A172 (cell line): ENCODE measurements around a stretch of chr2.

DNA sequence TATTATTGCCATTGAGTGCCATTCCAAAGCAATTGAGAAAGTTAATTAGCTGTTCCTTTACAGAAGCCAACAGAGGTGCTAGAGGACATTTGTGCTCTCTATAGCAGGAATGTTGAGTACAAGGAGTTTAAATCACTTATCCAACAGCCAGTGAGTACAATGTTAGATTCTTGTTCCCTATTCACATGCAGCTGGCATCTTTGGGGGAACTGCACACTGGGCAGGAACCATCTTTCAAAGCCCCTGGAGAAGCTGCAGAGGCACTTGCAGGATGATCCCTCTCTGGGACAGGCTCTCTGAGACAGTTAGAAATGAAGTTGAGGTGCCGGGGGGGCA is 9.3 kb upstream of the MRPL33 start:
- RAMPAGE, long total RNA = no peak

DNA sequence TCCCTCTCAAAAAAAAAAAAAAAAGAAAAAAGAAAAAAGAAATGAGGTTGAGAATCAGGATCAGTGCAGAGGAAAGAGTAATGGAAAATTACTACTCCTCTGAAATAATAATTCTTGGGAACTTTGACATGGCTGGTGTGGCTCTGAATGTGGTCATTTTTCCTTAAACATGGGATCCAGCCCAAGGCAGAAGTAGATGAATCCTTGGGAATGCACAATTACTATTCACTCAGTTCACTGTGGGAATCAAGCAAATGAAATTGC is 8.8 kb upstream of the MRPL33 start:
- RAMPAGE, long total RNA = no peak

- RAMPAGE, long total RNA = no peak
Observed at GRCh38 chr2:27798774-27799607, 27.5 kb downstream of the MRPL33 start.

DNA sequence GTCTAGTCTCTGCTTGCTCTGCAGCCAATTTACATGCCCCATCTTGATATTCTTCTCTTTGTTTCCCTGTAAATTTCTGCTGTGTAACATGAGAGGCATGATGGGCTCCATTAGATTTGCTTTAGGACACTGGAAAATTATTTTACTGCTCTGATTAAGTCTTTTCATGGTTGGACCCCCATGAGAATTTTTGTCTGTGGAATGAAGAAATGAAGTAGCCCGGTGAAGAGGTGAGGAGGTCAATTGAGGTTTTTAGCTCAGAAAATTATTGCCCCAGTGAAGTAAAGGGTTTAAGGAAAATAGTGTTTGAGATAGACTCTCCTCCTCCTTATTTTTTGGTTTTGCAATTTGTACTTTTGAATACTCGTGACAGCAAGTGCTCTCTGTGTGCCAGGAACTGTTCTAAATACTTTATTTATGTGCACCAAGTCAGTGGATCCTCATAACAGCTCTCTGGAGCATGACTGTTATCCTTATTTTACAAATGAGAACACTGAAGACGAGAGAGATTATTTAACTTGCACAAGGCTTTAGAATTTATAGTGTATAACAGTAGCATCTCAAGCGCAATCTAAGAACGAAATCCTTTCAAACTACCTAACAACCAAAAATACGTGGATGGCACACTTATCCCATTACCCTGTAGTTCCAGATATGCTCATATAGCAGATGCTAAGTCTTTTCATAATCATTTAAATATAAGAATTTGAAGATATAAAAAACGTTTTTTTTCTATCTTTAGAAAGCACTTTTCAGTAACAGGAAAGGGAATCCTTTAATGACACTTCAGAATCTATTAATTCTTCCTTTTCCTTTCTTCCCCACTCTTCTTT is 24.6 kb downstream of the BABAM2 start:
- RAMPAGE, long total RNA = no peak

GRCh38 chr2:28185138-28185622 is 207.5 kb upstream of the FOSL2 start:
- RAMPAGE, long total RNA = no peak

DNA sequence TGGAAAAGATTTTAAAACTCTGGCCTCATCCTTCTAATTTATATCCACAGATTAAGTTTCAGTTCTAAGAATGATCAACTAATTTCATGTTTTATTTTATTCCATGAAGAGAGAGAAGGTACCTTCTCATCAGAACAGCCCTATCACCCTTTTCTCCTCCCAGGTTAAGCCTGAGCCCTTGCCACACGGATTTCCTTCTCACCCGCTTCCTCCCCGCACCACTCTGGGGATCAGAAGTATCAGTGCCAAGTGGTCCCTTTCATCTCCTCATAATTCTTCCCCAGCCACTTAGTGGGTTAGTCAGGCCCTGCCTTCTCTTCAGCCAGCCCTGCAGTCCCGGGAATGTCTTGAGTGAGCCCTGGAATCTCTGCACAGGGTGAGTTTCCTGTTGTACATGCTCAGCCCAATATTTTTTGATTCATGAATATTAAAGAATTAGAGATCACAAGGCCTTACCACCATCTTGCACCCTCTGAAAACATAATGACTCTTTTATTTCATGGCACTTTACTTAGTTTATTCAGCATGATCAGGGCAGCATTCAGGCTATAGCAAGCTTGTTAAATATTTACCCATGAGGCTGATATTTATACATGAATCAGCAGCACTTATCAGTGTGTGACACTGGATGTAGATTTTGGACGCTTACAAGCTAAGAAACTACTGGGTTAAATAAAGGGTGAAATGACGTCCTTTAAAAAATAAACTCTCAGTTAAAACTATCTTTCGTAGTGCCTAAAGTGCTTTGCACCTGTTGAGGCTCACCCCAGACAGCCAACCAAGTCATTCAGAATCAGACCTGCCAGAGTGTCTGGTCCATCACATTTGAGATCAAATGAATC is 159.5 kb upstream of the FOSL2 start:
- RAMPAGE, long total RNA = no peak

DNA sequence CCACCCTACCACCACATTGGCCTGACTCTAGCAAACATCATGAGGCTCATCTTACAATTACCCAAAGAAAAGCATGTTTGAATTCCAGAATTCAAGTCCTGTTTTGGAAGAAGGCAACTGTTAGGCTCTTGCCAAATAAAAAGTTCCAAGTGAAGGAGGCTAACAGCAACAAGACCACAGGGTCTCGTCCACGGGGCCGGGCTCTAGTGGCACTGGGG is 64.3 kb upstream of the FOSL2 start:
- RAMPAGE, long total RNA = no peak

DNA sequence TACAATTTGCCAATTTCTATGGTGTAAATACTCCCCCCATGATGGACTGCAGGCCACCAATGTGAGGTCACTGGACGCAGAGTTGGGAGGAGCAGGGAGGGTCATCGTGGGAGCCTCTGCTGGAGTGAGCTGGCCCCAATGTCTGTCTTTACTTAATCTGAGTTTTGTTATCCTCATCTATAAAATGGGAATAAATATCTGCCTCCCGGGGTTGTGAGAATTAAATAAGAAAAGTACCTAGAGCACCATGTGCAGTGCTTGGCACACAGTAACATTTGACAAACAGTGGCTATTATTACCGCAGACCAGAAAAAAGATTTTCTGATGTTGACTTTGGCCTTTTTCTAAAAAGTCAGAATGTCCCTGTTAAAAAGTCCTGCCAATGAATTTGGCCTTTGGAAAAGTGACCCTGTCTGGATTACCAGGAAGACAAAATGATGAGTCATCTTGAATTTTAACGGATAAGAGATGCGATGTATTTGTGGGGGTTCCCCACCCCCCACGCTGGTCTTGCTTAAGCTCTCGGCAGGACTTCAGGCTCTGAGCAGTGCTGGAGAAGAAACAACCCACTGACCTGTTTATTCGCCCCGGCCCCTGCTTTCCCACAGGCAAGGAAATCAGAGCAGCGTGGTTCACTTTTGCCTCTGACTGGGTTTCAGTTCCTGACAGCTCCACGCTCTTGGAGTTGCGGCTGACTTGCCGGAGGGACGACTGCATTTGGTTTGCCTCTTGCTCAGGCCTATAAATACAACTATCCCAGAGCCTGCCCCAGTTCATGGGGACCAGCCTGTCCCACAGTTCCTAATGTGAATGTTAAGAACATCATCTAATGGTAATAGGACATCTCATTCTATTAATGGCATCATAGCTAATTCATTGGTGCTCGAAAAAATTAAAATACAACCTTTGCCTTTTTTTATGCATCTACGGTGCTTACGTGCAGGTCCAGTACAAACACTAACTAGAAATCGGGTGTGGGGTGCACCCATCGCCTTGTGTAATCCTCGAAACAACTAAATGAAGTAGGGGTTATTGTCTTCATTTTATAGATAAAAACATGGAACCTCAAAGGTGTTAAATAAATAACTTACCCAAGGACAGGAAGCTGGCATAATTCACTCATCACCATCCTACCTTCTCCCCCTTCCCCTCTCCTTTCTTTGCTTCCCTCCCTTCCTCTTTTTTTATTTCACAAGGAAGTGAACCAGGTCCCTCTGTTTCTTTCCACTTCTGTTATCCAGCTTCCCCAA is 50.1 kb upstream of the FOSL2 start:
- RAMPAGE, long total RNA = no peak

DNA sequence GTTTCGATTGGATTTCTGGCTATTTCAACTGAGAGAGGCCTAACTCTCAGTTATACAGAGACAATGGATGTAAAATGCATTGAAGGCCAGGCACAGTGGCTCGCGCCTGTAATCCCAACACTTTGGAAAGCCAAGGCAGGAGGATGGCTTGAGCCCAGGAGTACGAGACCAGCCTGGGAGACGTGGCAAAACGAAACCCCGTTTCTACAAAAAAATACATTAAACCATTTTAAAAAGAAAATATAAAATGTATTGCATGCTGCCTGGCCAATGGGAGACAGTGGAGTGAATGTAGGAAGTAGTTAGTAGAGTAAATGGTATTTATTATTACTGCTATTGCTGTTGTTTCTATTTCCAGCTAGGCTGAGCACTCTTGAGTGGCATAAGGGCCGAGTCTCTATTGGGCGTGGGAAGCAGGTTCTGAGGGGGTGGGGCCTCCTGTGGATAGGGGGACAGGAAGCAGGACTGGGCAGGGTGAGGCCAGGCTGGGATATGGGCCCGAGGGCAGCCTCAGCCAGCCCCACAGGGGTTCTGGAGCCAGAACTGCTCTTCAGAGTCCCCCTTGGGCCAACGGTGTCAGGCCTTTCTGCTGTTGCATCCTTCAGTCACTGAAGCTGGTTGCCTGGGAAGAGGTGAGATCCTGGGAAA is 26.9 kb upstream of the FOSL2 start:
- RAMPAGE, long total RNA = no peak

DNA sequence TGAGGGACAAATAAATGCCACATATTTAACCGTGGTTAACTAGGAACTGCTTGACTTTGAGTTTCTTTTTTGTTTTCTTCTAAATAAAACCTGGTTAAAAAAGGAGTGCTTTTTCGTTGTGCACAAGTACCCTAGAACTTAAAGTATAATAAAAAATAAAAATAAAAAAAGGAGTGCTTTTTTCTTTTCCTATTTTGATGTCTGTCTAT is 4.3 kb downstream of the FOSL2 start:
- RAMPAGE, long total RNA = no peak

- RAMPAGE, long total RNA = no peak
Observed at GRCh38 chr2:28399306-28399703, 6.6 kb downstream of the FOSL2 start.

- RAMPAGE, long total RNA = no peak
Observed at GRCh38 chr2:28400448-28400974, 7.9 kb downstream of the FOSL2 start.

- RAMPAGE, long total RNA = no peak
Observed at GRCh38 chr2:28420369-28420993, 27.8 kb downstream of the FOSL2 start.

DNA sequence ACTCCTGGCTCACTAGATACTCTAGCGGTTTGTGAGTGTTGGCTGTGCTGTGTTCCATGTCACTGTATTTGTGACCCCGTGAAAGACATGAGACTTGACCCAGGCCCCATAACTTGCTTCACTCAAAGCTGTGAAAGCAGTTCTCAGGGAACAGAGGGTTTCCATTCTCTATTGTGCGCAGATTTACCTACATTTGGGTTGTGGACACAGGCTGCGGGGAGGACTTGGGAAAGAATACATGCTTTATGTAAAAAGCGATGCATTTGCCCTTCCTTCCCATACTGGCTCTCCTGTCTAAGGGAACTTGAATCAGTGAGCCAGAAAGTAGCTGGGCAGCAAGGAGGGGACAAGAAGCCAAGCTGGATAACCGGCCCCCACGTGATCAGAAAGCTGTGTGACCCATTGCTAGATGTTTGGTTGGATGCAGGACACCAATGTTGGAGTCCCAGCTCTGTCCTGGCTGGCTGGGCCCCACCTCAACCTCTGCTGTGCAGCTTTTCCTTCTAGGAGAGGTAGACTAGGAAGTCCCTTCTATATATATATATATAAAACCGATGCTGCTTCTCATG is 52.3 kb downstream of the PLB1 start:
- RAMPAGE, long total RNA = no peak

GRCh38 chr2:28583742-28584708 is 88.2 kb downstream of the PLB1 start:
- RAMPAGE, long total RNA = no peak

DNA sequence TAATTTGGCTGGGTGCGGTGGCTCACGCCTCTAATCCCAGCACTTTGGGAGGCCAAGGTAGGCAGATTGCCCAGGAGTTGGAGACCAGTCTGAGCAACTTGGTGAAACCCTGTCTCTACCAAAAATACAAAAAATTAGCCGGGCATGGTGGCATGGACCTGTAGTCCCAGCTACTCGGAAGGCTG is 127.8 kb downstream of the PLB1 start:
- RAMPAGE, long total RNA = no peak

DNA sequence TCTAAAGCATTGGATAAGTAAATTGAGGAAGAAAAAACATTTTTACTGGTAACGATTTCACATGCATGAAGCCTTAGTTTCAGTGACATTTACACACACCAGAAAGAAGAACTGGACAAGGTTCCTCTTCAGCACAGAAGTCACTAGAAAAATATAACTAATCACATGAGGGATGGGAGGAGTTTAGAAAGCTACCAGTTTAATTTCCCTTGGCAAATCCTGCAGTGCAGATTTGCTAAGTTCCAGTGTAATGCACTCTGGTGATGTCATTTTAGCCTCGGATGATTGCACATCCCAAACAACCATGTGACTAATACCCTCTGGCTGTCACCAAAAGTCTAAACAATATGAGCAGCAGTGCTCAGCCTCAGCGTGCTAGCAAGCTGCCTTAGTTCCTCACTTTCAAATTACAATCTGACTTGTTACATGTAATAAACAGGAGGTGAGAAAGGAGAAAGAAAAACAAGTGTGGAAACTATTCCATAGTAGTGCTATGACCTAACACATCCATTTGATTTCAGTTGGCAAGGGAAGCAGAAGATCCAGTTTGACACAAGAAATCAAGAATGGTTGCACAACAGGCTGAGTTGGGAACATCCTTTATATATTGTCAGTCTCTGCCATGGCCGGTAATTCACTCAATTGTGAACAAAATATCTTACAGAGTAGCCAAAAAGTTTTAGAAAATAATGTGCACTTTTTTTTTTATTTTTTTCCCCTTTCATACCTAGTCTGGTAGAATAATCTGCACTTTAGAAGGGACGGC is 35.2 kb upstream of the PPP1CB start:
- RAMPAGE, long total RNA = no peak

DNA sequence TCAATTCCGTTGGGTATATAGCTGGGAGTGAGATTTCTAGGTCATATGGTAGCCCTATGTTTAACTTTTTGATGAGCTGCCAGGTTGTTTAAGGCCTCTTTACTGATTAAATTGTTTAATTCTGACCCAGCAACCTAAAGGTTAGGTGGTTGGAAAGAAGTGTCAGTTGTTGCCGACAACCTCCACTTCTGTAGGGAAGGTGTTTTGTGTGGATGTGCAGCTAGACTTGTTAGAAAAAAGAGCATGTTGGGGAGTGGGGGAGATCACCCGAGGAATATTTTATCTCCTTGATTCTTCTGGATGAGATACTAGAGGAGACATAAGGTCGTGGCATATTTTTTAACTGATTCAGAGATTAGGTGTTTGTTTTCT is 5.7 kb downstream of the PPP1CB start:
- RAMPAGE, long total RNA = no peak

- RAMPAGE, long total RNA = no peak
Observed at GRCh38 chr2:28901790-28902534, 7.5 kb downstream of the WDR43 start.

DNA sequence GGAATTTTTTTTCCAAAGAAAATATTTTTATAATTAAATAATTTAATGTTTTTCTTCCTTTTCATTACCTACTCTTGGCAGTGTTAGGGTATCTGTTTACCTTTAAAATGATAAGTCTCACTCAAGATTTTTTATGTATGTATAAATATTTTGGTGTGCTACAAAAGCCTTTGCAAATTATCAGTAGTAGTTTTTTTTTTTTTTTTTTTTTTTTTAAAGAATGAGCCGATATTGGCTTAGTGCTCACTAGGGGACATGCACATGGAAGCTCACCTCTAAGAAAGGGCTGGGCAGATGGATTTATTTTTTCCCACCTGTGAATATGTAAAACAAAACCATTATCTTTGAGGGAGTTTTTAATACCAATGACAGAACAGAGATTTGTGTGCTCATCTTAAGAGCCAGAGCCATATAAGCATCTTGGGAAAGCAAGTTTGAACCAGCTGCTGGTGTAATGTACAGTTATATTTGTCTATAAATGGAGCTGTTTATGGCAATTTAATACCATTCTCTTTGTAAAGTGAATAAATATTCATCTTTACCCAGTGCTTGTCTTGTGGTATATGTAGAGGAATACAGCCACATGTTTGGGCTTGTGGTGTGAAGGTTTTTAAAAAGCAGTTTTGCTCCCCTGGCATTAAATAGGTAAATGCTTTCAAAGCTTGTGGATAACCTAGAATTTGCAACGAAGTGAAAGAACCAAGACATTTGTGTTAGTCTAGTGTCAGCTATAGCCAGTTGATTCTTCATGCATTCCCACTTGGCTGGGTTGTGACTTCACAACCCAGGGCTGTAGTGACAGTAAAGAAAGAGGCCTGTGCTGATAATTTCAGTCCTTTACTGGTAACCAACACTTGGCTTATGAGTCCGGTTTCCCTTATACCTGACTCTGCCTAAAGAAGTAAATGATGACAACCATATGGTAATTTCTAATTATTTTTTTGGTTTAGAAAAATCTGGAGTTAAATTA is 33.1 kb upstream of the TOGARAM2 start:
- RAMPAGE, long total RNA = no peak